Colon Carcinoma Metastatic in the Brain (tissue), 2 donors: Measurements from ENCODE around the gene WIPI1.

DNA sequence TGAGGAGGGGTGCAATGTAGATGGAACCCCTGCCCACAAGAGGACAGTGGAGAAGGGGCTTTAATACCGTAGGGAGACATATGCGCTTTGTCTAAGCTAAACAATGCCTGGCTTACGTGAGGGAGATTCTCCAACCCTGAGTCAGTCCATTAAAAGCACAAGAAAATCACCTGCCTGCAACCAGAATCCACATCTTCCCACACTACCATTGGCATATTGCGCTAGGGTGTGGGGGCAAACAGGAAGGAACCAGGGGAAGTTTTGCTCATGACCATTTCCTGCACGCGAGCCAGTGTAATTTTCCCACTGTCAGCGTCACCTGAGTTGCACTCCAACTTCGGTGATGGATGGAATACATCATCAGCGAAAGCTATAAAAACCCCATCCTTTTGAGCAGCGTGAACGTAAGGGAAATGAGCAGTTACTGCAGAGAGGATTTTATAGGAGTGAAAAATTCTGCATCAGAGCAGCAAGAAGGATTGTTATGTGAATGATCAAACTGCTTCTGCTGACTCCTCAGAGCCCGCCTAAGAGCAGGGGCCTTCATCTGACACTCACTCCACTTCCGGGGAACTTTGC lies 167.9 kb upstream of the NOL11 start:
- PRO-cap, 2 experiments, result no peak in any of the 2 experiments

DNA sequence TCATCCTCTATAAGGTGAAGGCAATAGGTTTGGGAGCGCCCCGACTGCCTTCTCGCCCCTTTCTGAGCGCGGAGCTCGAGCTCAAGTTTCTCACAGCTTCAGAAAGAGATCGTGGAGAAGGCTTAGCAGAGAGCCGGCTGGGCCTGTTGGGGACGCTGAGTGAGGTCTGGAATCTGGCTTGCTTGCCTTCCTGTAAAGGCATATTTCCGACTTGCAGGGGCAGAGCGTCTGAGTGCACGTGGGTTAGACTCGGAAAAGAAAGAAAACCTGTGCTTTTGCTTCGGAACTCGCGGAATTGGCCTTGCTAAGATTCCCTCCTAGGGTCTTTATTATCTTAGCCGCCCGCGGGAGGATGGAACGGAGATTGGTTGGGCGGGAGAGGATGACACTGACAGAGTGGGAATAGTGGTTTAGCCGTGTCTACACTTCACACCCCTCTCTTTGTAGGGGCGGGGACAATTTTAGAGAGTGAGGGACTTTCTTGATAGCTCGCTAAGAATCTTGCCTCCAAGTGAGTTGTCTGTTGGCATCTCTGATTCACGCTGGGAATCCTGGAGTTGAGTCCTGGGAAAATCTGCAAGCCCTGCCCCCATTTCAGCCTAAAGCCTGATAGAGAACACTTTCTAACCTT lies 454 bp downstream of the NOL11 start:
- PRO-cap, 2 experiments, result no peak in any of the 2 experiments

GRCh38 chr17:67995532-67995893 lies 756 bp downstream of the C17orf58 start:
- PRO-cap, 2 experiments, result no peak in any of the 2 experiments

- PRO-cap, 2 experiments, result peak in 2 of 2 experiments; most common plus-strand start chr17:68020152 (in 1); most common minus-strand start chr17:68019930 (in 1)
Observed at GRCh38 chr17:68019633-68021003, 15.4 kb upstream of the KPNA2 start.

DNA sequence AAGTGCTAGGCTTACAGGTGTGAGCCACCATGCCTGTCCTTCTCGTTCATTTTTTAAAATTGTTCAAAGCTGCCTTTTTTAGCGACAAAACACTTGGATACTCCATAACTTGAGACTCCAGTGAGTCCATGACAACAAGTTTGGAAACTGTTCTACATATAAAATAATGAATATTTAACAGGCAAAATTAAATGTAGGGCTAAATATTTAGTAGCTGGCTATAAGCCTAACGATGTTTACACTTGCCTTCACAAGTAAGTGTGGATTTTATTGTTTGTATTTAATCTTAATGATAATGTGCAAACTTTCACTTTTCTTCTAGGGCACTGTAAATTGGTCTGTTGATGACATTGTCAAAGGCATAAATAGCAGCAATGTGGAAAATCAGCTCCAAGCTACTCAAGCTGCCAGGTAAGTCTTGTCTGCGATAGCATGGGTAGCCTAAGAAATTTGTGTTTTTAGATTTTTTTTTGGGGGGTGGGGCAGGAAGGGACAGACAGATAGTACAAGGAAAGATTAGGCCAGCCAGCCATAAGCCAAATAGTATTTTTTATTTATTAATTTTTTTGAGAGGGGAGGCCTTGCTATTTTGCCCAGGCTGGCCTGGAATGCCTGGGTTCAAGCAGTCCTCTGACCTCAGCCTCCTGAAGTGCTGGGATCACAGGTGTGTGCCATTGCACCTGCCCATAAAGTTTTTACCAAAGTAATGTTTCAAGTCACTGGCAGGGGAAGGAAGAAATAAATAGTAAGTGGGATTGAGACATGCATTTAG lies 5.0 kb downstream of the KPNA2 start:
- PRO-cap, 2 experiments, result no peak in any of the 2 experiments

GRCh38 chr17:68053232-68054171 lies 18.0 kb downstream of the KPNA2 start:
- PRO-cap, 2 experiments, result no peak in any of the 2 experiments

DNA sequence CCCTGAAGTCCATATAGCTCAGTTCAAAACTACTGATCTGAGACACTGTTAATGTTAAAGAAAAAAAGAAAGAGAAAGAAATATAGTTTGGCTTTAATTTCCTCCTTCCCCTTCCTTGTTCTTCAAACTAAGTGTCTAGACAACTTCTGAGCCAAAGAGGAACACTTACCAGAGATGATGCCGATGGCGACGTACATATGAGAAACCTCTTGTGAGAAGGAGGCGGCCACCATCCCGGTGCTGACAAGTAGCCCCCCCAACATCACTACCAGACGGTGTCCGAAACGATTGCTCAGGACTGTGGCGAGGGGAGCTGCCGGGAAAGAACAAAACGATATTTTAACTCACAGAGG lies 17.2 kb downstream of the SLC16A6 start:
- PRO-cap, 2 experiments, result no peak in any of the 2 experiments

GRCh38 chr17:68440991-68441602 lies 16.2 kb downstream of the WIPI1 start:
- PRO-cap, 2 experiments, result no peak in any of the 2 experiments

GRCh38 chr17:68457014-68457734 lies at the start of gene WIPI1:
WIPI1 (minus strand) TSS chr17:68457496.
- PRO-cap, 2 experiments, result peak in 2 of 2 experiments; most common minus-strand start chr17:68457496 (in 2)

DNA sequence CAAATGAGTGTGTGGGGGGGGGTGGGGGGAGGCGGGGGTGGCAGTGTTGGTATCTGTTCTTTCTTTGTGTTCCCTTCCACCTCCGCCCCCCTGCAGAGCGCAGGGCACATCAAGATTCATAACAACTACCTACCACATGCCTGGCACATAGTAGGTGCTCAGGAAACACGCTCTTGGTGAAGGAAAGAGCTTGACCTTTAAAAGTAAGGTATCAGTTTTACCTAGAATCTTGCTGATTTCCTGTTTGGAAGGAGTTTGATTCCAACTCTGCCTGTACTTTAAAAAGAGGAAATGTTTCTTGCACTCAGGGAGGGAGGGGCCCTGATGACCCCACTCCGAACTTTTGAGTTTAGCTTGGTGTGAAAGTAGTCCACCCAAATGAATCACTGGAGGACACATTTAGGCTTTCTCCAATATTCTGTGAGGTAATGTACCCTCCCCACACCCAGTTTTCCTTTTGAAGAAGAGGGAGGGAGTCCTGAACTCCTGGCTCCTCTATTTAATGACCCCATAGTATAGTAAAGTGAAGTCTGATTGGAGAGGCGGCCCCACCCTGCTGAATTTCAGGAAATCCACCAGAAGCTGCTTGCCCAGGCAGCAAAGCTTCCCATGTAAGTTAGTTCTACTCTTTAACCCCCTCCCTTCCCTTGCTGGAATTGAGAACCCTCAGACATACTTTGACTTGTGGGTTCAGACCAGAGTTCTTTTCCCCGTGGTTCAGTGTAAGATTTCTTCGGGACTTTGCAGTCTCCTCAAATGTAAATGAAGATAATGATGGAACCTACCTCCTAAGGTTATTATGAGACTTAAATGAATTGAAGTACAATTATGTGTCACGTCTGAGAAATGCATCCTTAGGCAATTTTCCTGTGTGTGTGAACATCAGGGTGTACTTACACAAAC lies 674 bp upstream of the FAM20A start:
- PRO-cap, 2 experiments, result no peak in any of the 2 experiments

DNA sequence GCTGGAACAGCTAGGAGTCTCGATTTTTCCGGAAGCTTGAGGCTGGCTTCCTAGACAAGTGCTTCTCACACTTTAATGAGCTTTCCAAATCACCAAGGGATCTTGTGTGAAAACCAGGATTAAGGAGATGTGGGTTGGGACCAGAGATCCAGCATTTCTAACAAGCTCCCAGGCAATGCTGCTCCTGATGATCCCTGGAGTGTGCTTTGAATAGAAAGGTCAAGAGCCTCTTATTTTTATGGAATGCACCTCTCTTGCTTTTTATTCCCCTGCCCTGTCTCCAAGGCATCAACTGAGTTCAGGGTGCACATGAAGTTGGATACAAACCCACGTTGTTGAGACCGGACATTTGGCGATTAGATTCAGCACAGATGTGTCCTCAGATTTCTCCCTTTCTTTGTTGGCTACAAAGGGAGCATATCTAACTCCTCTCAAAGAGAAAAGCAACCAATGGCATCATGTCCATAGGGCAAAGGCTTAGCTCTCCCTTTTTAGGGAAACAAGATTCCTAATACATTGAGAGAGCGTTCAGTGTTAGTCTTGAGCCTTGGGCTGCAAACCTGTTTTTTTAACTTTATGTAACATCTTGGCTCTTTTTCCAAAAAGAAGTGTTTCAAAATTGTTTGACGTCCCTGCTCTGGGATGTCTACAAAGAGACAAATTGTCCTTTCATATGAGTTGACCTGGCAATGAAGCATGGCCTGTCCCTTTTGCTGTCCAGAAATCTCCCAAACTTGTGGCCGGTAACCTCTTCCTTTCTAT lies 40.6 kb upstream of the FAM20A start:
- PRO-cap, 2 experiments, result no peak in any of the 2 experiments

GRCh38 chr17:68822137-68822944 lies 132.9 kb downstream of the ABCA8 start:
- PRO-cap, 2 experiments, result no peak in any of the 2 experiments

DNA sequence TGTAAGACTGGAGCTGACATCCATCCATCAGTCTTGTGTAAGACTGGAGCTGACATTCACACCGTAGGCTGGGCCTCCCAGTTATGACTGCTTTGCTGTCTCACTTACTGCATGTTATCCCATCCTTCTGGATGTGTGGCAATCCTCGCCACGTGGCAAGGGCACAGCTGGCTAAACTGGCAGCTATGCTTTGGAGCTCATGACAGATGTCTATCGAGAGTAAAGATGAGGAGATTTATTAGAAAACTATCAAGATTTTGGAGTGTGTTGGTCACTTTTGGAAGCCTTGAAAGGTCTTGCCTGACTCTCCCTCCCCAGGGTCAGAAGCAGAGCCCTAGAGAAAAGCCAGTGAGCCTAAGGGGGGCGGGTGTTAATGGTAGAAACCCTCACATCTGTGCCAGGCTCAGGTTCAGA lies 115.0 kb downstream of the ABCA8 start:
- PRO-cap, 2 experiments, result no peak in any of the 2 experiments

- PRO-cap, 2 experiments, result no peak in any of the 2 experiments
Observed at GRCh38 chr17:69003888-69004185, 48.6 kb upstream of the ABCA8 start.

DNA sequence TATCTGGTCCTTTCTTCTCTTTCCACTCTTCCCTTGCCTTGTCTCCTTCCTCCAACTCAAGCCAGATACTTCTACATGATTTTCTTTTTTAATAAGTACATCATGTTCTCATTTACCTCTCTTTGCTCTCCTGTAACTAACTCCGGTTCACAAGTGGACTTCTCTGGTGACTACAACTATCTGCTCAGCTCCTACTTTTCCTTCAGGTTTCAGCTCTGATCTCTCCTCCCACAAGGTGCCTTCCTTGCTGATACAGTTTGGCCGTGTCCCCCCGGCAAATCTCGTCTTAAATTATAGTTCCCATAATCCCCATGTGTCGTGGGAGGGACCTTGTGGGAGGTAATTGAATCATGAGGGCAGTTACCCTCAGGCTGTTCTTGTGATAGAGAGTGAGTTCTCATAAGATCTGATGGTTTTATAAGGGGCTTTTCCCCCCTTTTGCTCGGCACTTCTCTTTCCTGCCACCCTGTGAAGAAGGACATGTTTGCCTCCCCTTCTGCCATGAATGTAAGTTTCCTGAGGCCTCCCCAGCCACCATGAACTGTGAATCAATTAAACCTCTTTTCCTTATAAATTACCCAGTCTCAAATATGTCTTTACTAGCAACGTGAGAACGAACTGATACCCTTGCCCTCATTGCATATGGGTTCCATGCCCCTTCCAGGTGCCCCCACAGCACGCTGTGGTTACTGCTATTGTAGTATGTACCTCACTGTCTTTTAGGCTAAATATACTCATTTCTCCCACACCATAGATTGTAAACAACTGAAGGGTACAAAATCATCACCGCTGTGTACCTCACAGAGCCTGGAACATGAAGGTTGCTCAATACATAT lies 5.0 kb upstream of the ABCA9 start:
- PRO-cap, 2 experiments, result no peak in any of the 2 experiments

DNA sequence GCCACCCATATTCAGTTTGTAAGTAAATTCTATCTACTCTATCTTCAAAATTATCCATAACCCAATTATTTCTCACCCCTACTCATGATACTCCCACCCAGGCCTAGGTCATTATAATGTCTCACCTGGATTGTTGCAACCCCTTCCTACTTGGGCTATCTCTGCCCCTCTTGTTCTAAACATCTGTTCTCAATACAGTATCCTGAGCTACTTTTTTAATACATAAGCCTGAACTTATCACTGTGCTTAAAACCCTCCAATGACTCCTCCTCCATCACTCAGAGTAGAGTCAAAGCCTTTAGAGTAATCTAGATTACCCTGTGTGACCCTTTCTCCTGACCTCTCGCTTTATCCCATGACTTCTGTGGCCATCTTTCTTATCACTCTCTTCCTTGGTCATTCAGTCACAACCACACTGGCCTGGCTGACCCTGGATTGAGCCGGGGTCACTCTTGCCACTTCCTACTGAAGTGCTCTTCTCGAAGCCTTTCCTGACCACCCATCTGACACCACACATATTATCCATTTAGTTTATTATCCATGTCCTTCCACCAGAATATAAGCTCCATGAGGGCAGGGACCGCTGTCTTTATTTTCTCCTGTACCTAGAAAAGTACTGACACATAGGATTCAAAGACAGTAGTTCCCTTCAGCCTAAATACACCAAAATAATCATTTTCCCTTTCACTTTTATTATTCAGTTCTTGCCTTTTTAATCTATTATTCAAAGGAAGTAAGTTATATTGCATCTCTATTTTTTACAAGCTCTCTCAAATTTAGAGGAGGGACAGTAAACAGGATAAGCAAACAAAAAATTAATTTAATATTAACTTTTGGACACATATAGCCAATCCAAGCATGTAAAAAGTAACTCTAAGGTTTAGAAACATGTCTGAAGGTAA lies 28.0 kb upstream of the ABCA9 start:
- PRO-cap, 2 experiments, result no peak in any of the 2 experiments

DNA sequence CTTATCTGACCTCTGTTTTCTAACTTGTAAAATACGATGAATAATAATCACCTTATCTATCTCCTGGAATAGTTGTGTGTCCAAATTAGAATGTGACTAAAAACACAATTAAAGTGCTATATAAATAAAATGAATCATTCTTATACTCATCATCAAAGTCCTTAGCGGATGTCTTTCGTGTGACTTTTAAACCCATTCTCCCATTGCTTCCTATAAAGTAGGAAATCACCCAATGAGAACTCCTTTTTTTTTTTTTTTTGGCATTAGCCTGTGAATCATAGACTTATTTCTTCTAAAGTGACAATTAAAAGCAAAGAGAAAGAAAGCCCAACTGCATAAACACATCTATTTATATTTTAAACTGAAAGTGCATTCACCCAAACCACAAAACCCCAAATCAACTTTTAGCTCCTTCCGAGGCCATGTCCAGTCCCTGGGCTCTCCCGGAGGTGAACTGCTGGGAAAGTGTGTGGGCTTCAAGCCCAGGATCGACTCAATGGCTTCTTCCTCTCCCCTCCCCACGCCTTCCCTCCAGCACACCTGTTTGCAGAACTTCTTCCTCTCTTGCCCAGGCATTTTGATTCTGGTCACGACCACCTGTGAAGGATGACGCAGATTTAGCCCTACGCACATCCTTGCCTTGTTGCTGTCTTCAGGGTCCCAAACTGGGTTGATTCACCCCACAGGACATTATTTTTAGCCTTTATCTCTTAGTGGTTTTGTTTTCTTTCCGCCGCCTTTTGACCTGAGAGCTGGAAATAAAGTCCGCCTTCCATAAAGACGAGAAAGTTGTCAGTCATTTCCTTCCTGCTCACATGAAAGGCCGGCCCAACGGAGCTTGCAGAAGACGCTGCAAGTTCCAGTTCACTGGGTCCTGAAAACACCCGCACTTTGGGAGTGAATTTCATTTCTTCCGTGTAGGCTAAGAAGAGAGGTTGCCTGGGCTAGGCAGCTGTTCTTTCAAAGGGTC lies 166.8 kb downstream of the MAP2K6 start:
- PRO-cap, 2 experiments, result no peak in any of the 2 experiments

DNA sequence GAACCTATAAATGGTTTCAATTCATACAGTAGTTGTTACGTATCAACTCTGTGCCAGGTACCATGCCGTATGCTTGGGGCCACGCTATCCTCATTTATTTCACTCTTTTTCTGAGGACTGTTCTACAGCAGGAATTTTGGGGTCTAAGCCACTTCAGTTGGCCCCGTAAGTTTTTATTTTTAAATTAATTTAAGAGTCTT lies 14.0 kb downstream of the KCNJ16 start:
- PRO-cap, 2 experiments, result no peak in any of the 2 experiments

DNA sequence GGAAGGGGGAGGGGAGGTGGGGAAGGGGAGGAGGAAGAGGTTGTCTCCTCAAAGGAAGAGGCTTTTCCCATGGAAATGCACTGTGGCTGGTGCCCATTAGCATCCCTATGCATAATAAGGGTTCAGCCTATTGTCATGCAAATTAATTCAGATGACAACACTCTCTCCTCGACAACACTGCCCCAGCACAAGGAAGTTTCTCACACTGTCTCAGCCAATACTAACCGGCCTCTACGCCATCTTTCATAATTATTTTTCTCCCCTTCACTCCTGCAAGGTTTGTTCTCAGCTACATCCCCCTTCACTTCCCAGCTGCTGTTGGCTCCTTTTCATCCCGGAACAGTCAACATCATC lies 30.2 kb downstream of the SOX9 start:
- PRO-cap, 2 experiments, result no peak in any of the 2 experiments

DNA sequence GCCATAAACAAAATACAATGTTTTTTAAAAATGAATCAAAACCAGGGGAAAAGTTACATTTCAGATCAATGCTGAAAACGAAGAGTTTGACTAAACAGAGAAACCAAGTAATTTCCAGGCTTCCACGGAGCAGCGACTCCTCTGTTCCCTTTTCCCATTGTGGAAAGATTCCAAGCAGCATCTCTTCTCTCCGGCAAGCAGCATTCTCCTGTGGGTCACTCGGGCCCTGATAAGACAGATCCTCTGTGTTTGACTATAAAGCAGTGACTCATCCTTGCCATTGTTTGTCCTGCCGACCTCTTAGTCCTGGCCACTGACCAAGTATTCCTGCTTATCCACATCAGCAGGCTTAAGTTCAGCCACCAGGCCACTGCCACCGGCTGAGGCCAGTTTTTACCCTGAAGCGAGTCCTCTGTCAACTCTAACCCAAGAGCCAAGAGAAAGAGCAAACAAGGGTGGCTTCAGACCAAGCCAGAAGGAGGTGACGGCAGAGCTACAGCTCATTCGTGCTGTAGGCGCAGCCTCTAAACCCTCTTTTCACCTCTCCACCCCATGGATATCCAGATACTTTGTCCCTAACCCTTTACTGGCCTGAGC lies 30.7 kb downstream of the SOX9 start:
- PRO-cap, 2 experiments, result no peak in any of the 2 experiments